Measurements from ENCODE around the gene C7orf50.

DNA sequence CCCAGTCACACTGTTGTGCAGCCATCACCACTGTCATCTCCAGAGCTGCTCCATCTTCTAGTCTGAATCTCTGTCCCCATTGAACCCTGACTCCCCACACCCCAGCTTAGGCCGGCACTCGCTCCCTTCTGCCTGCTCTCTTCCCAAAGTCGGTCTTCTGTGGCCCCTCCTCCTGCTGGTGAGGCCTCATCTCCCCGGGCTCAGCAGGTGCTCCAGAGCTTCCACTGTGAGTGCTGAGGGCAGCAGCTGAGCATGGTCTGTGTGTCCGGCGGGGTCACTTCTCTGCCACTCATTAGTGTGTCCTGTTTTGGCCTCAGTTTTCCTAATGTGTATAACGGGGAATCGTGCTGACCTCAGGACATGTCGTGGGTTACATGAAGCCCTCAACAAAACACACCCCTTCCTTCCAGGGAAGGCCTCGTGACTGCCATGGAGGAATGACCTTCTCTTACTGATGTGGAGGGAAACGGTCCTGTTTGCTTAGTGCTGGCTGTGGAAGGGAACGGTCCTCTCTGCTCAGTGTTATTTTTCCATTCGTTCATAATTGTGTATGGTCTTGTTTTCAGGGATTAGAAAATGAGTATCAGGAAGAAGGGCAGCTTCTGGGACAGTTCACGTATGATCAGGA, 4.3 kb upstream of the GET4 start:
- RRBS: 81% methylated on average over 4 of the region's 14 CpGs

DNA sequence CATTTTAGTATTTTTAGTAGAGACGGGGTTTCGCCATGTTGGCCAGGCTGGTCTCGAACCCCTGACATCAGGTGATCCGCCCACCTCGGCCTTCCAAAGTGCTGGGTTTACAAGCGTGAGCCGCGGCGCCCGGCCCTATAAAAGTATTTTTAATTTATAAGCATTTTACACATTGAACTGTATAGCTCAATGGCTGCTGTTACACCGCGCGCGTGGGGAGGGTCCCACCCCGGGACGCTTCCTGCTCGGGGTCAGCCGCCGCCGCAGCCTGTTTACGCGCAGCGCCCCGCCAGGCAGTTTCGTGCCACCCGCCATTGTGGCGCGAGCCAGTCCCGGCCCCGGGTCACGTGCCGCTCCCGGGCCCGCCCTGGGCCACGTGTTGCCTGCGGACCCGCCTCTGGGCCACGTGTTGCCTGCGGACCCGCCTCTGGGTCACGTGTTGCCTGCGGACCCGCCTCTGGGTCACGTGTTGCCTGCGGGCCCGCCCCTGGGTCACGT, 393 bp upstream of the GET4 start:
- RRBS: 4% methylated on average over 11 of the region's 47 CpGs

DNA sequence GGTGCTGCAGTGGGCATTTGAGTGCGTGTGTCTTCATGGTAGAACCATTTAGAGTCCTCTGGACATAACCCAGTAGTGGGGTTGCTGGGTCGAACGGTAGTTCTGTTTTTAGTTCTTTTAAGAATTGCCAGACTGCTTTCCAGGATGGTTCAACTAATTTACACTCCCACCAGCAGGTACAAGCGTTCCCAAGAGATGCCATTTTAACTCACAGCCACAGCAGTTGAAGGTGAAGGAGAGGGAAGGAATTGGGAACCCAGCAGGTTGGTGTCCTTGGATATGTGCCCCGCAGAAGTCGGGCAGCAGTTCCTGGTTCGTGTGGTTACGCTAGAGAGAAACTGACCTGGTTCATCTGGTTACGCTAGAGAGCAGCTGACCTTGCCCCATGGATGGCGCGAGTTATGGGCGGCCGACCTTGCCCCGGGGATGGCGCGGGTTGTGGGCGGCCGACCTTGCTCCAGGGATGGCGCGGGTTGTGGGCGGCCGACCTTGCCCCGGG, 5.8 kb downstream of the GET4 start:
- RRBS: no CpG with 5 or more reads among the region's 23 CpGs

DNA sequence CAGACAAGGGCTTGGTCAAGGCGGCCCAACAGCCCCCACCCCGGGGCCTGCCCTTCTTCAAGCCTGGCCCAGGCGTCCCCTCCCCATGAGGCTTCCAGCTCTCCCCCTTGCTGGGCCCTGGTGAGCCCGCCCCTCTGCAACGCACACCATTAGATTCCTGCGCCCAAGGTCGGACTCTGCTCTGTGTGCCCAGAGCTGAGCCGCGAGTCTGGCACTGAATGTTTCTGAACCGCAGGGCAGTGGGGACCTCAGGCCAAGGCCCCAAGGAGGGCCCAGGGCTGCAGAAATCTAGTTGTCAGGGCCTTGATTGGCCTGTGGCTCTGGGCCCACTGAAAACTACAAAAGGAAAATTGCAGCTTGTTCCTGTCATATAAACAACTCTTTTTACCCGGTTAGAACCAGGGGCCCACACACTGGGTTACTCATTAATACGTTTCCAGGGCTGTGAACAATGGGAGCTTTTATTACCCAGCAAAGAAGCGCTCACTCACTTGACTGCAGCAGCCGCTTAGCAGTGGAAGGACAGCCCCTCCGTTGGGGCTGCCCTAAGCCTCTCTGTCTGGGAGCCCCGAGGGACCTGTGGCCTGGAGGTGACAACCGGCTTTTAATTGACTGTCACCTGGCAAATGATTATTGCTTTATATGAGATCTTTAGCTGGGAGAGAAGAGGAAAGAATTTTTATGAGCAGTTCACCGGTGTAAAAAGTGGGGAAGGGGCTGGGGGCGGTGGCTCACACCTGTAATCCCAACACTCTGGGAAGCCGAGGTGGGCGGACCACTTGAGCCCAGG, 2.4 kb upstream of the COX19 start:
- RRBS: 17% methylated on average over 2 of the region's 21 CpGs

- RRBS: 87% methylated on average over 15 of the region's 29 CpGs
Measured at GRCh38 chr7:1122885-1123516, 15.0 kb downstream of the C7orf50 start.

DNA sequence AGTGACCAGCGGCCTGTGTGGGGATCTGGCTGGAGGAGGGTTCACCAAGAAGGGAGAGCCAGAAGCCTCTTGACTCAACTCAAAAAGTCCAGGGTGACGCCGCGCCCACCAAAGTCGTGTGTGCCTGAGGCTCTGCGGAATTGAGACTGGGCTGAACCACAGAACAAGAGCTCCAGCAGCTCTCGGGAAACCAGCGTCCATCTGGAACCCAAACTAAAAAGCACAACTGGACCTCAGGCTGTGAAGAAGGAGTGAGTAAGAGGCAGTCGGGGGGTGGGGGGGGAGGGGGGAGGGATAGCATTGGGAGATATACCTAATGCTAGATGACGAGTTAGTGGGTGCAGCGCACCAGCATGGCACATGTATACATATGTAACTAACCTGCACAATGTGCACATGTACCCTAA, 13.8 kb downstream of the C7orf50 start:
- RRBS: no CpG with 5 or more reads among the region's 11 CpGs

DNA sequence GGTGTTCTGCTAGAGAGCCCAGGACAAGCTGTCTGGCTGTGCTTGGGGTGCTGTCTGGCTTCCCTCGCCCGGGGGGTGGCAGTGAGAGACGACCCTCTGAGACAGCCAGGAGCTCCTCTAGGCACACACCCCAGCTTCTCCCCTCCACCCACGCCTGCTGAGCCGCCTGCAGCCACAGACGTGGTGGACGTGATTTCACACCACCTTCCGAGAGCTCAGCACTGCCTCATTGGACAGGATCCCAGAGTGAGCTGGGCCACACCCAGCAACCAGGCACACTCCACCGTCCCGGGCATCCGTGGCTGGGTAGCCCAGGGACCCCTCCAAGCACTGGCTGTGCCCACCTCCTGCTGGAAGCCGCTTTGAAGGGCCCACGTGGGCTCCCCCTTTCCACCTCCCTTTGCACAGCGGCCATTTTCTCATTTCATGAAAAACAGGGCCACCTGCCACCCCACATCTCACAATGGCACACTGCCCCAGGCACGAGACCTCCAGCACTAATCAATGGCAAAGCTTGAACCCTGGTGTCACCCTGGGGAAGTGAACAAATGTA, 13.0 kb downstream of the C7orf50 start:
- RRBS: 100% methylated on average over 2 of the region's 15 CpGs

- RRBS: 3% methylated on average over 43 of the region's 96 CpGs
Measured at GRCh38 chr7:1137611-1138756, at the start of gene C7orf50. Gene C7orf50, minus strand, starts transcription at chr7:1138247.

DNA sequence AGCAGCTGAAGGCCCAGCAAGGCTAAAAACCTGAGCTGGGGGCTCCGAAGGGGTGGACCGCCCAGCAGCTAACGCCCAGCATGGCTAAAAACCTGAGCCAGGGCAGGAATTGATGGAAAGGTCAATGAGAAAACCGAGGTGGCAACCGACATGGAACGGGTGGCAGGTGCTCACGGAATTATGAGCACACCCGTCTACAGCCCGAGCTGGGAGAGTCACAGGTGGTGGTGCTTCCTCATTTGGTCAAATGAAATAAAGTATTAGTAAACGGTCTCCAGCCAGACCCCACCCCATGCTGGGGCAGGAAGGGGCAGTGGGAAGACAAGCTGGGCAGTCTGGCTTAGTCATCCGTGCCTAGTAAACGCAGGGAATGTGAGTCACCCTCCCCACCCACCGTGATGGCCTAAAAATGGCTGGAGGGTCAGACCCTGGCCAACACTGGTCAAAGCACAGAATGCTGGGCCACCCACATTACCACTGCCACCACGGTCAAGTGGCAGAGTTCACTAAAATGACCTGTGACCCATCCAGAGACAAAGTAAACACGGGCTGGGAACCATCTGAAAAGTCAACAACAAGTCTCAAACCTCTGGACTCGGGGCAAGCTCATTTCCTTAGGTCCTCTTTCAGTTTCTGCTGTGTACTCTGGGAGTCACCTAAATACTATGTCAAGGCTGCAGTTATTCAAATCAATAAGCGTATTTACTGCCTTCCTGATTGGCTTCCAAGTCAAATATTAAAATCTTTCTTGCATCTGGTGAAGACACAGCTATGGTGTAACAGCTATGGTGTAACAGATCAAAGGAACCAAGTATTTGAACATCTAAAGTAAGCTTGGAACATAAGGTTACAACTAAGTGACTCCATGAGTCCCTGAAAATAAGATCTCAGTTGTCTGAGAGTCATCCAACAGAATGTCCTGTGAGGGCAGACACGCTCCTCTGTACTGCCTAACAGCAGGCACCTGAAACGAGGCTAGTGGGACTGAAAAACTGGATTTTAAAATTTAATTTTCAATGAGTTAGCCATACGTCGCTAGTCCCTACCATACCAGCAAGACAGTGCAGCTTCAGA, 3.1 kb downstream of the ZFAND2A start:
- RRBS: no CpG with 5 or more reads among the region's 21 CpGs

DNA sequence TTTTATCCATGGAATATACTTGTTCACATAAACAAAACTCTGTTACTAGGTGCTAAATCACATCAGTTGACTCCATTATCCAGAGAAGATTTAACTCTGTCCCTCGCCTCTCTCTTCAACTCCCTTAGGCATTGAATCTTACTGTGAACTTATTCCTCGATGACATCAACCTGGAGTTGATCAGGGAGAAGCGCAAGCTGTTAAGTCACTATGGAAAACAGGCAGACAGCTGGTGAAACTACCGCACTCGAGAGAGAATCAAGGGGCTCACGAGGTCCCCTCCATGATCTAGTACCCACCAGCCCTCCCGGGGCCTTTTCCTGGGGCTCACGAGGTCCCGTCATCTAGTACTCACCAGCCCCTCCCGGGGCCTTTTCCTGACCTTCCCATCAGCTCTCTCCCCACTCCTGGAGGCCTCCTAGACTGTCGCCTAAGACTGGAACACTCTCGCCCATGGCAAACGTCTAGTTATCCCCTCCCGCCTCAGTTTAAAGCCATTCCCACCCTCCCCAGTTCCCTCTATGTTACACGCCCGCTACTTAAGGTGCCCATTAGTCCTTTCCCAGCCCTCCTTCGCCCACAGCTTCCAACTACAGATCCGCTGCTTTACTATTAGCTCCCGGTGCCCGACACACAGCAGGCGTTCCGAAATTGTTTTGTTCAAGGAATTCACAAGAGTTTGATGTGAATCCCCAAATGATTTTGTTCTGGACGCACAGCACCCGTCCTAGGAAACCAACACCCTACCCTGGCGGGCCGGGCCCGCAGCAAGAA, 1.2 kb downstream of the ZFAND2A start:
- RRBS: 31% methylated on average over 6 of the region's 27 CpGs

- RRBS: 26% methylated on average over 12 of the region's 31 CpGs
Measured at GRCh38 chr7:1474086-1474511, 14.8 kb upstream of the MICALL2 start.

DNA sequence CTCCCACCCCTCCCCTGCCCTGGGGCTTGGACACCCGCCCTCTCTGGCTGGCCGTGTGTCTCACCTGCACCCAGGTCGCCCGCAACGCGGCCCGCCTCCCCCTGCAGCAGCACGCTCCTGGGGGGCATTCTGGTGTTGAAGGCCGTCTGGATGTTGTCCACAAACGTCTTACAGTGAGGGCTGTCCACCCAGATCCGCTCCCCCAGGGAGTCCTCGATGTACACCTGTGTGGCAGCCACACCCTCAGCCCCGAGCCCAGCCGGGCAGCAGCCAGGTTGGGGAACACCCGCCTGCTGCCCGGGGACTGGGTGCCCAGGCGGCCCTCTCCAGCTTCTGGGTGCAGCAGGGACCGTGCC, 4.8 kb downstream of the INTS1 start:
- RRBS: 100% methylated on average over 2 of the region's 18 CpGs

- RRBS: 35% methylated on average over 6 of the region's 19 CpGs
Measured at GRCh38 chr7:1513721-1514194, 9.6 kb upstream of the INTS1 start.

- RRBS: 62% methylated on average over 7 of the region's 21 CpGs
Measured at GRCh38 chr7:1523865-1524473, 6.5 kb upstream of the MAFK start.

GRCh38 chr7:1533651-1534310, 3.3 kb downstream of the MAFK start:
- RRBS: 21% methylated on average over 12 of the region's 24 CpGs

DNA sequence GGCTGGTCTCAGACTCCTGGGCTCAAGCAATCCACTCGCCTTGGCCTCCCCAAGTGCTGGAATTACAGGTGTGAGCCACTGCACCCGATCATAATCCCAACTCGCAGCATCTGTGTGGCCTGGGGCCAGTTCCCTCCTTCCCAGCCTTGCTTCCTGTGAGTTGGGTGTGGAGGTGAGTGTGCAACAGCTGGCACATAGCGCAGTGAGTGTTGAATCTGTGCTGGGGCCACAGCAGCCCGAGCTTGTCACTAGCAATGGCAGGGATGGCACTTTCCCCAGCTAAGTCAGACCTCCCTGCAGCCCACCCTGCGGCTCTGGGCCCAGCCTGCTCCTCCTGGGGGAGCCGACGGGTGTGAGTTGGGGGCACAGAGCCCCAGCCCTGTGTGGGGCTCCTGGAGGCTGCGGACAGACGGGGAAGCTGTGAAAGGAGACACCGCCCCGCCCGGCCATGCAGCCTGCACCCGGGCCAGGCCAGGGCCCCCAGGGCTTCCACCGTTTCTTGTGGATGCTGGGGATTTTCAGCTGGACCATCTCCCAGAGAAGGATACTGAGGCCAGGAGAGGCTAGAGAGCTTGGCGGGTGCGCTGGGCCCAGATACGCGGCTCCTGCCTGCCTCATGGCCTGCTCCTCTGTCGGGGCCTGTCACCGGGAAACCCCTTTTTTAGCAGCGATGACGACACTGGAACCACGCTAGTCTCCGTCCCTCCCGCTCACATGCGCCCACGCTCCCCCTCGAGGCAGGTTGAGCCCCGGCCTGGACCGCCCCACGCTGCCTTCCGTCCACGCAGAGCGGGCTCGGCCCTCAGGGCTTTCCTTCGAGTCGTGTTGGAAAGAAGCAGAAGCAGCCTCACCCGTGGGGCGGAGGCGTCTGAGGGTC, 11.9 kb downstream of the TMEM184A start:
- RRBS: 17% methylated on average over 7 of the region's 41 CpGs

GRCh38 chr7:1667576-1668292, 2.3 kb upstream of the ELFN1 start:
- RRBS: 12% methylated on average over 34 of the region's 68 CpGs

GRCh38 chr7:1694131-1694637, 24.1 kb downstream of the ELFN1 start:
- RRBS: 22% methylated on average over 4 of the region's 12 CpGs

DNA sequence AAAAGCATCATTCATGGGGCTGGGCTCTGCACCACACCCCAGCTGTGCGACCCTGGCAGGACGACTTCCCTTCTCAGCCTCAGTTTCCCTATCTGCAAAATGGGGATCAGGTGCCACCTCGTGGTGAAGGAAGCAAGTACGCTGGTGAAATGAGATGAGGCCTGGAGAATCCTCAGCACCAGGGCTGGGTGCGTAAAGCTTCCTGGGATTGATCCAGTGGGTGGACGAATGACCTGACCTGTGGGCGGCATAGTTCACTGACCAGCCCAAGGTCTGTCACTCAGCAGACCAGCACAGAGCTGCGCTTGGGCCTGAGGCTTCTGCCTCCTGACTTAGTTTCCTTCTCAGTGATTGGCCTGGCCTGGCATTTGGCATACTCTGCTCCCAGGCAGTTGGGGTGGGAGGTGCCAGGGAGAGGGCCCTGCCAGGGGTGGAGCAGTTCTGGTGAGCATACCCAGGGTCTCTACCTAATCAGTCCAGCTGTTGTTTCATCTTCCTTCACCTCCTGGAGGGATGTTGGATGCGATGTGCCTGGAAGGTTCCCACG, 38.1 kb downstream of the ELFN1 start:
- RRBS: no CpG with 5 or more reads among the region's 10 CpGs

GRCh38 chr7:1726112-1726573, 56.1 kb downstream of the ELFN1 start:
- RRBS: no CpG with 5 or more reads among the region's 17 CpGs

Measured in GM06990 (cell line).